LUHMES (cell line): ENCODE results near the genes KDM3B and SMIM33.

DNA sequence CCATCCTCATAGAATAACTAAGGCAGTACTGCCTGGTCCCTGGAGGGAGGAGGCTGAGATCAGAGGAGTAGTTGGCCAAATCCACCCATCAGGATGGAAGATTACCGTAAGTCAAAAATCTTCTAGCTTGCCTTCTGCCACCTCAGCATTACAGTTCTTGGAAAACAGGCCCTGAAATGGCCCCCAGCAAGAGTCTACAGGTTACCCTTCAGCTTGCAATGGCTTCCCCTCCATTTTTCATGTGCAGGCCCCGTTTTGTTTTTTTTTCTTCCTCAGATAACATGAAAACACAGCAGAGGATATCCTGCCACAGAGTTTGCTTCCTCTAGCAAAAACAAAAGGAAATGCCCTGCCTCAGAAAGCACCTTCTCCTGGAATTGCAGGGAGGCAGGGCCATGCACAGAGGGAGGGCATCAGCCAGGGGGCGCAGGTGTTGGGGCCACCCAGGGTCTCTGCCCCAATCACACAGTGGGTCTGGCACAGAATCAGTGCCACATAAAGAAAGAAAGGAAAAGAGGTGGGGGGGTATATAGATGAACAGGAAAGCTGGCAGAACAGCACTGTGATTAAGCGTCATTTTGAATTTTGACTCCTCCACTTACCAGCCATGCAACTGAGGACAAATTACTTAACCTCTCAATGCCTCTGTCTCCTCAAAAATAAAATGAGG is 39.9 kb downstream of the KLHL3 start:
- PRO-cap: no peak

DNA sequence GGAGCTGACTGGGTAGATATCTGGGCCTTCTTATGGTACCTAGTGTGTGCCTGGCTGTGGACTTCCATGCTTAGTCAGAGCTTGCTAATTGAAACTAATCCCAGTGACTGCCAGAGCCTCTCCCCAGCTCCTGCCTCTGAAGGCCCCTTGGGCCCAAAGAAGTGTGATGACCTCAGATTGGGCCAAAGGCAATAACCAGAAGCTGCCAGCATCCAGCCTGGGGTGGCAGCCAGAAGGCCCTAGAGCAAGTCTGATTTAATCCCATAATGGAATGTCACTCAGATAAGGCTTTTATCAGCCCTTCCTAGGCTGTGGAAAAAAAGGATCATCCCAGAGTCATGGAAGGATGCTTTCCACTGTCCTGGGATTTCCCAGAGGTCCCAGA is 17.2 kb upstream of the CDC23 start:
- PRO-cap: no peak

- PRO-cap: unidirectional peak, plus-strand start at chr5:138352773
Measured at GRCh38 chr5:138352627-138353374, at the start of gene KDM3B. TSS of gene KDM3B (plus strand) at chr5:138352685.

DNA sequence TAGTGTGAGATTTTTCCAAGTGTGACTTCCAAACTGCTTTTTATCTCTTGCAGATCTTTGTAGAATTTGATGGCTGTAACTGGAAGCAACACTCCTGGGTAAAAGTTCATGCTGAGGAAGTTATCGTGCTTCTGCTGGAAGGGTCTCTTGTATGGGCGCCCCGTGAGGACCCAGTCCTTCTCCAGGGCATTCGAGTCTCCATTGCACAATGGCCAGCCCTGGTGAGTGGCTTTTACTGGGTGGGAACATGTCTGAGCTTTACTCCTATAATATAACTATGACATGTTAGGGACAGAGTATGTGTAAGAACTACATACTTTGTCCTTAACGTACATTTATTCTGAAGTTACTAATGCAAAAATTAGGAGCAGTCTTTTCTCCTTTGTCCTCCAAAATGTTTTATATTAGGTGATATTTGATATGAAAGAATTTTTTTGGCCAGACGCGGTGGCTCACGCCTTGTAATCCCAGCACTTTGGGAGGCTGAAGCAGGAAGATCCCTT is 20.2 kb downstream of the KDM3B start:
- PRO-cap: no peak

GRCh38 chr5:138461114-138461677 is 4.1 kb upstream of the EGR1 start:
- PRO-cap: no peak

DNA sequence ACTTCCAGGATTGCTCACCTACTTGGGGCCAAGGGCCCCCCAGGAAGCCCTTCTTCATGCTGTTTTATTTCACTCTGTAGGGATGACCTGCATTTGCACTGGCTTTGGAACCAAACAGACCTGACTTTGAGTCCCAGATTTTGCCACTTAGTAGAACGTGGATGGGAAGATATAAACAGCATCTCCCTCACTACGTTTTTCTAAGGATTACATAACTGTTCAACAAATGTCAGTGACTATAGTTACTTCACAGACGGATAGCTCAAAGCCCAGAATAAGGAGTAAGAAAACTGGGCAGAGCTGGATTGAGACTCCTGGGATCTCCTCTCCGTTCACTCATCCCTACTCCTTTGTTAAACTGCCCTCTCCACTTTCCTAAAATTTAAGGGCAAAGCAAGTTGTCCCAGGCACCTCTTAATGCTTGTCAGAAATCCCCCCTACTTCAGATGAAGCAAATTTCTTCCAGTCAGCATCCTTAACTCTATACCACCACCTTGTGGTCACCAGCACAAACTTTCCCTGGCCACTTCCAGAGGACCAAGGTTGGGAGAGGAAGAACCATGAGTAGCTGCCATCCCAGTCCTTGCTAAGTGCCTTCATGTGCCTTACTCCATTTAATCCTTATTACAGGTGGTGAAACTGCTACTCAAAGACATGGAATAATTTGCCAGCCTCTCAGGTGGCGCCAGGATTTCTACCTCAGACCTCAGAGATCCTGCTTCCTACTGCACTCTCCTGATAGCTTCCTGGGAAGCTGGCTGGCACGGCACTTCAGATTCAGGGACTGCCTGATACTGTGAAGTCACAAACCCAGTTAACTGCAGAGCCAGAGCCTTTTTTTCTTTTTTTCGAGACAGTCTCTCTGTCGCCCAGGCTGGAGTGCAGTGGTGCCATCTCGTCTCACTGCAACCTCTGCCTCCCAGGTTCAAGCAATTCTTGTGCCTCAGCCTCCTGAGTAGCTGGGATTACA is 38.4 kb downstream of the EGR1 start:
- PRO-cap: no peak

DNA sequence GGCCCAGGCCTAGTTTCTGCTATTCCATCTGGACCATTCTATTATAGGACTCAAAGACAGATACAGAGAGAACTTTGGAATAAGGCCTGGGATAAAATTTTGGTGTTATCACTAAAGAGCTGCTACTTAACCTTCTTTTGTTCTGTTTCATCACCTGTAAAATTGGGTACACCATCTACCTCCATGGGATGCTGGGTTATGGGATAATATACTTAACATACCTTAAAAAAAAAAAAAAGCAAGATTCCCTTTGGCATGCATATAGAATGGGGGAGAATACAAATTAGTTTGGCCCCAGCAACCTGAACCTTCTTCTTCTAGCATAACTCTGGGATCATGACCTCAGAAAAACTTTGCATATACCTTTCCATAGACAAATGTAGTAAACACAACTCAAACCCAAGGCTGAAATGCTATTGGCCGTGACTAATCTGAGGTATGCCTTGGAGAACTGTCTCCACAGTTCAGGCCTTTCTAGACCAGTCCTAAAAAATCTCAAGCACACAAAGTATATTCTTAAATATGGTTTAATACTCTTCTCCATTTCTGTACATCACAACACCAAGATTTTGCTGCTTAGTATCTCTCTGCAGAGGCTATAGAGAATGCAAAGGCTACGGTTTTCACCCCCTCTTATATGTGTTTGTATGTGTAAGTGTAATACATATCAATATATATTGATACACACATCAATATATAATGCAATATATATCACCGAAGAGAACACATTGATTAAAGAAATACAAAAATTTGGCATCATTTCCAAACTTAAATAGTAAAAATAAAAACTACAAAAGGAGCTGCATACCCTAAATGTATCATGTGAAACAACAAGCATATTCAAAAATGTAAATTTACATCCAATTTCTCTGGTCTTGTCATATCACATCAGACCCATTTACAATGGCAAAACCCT is 37.2 kb downstream of the ETF1 start:
- PRO-cap: no peak

DNA sequence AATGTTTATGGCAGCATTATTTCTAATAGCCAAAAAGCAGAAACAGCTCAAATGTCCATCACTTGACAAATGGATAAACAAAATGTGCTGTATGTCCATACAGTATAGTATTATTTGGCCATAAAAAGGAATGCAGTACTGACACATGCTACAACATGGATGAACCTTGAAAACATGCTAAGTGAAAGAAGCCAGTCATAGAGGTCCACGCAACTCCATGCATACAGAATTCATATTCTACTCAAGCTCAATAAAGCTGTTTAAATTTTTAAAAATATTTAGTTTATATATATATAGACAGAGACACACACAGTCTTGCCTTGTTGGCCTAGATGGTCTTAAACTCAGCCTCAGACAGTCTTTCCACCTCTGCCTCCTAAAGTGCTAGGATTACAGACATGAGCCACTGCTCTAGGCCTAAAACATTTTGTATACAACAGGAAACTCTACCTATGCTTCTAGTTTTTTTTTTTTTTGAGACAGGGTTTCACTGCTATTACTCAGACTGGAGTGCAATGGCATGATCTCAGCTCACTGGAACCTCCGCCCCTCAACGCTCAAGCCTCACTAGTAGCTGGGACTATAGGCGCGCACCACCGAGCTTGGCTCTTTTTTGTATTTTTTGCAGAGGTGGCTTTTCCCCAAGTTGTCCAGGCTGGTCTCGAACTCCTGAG is 5.6 kb downstream of the HSPA9 start:
- PRO-cap: no peak

- PRO-cap: no peak
Measured at GRCh38 chr5:138570241-138570758, 4.9 kb downstream of the HSPA9 start.

DNA sequence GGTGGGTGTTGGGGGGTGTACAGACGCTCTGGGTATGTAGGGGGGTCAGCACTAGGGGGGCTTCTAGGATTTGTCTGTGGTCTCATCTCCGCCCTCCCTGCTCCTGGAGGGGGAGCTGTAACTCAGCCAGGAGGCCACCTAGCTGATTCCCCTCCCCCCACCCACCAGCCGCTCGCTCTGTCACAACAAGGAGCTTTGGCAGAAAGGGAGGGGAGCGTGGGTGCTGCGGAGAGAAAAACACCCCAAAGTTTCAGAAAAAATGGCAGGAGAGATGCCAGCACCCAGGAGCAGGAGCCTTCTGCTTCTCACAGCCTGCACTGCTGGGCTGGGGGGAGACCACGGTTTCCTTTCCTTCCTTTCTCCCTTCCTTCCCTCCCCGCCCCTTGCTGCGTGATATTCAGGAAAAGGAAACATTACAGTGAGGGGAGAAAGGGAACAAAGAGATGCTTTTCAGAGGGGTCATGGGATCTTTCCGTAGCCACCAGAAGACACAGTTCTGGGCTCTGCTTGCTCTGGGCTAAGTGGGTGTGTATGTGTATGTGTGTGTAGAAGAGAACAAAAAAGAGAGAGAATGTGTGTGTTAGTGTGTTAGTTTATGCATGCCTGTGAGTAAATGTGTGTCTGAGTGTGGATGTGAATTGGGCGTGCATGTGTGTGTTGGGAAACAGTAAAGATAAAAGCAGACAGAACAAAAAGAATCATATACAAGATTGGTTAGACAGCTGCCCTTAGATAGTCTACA is 36.2 kb upstream of the HSPA9 start:
- PRO-cap: no peak

DNA sequence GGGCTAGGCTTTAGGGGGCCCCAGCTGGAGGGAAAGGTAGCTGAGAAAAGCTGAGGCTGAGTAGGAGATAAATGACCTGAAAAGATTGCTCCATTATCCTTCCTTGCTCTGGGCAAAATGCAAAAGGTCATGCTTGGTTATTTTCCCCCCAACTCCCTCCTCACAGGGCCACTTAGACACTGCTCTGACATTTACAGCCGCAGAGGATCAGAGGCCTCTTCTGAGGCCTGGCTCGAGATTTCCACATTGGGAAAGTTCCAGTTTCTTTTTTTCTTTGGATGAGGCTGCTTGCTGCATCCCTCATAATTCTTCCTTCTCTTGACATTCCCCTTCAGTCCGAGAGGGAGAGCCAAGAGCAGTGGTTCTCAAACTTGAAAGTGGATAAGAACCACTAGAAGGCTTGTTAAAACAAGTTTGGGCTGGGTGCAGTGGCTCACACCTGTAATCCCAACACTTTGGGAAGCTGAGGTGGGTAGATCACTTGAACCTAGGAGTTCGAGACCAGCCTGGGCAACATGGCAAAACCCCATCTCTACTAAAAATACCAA is 60.1 kb upstream of the HSPA9 start:
- PRO-cap: no peak

- PRO-cap: no peak
Measured at GRCh38 chr5:138655782-138656196, 80.6 kb upstream of the HSPA9 start.

- PRO-cap: no peak
Measured at GRCh38 chr5:138766138-138766765, 13.0 kb downstream of the CTNNA1 start.

GRCh38 chr5:138775038-138775614 is 21.9 kb downstream of the CTNNA1 start:
- PRO-cap: no peak

GRCh38 chr5:138953229-138953930 is 78.2 kb upstream of the LRRTM2 start:
- PRO-cap: no peak

DNA sequence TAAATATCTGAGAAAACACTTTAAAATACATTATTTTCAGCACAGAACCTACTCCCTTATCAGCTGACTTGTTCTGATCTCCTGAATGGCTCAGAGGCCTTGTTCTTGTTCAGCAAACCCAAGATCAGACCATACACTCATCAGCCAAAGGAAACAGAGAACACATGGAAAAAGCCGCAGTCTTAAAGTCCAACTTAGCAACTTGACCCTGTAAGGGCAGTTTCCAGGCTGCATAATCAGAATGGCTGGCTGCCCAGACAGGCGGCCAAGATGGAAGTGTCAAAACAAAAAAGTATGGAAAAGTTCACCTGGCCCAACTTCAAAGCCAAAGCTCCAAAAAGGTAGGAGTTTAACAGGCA is 56.4 kb downstream of the SIL1 start:
- PRO-cap: no peak

- PRO-cap: no peak
Measured at GRCh38 chr5:139246288-139246879, 47.2 kb upstream of the MATR3 start.

DNA sequence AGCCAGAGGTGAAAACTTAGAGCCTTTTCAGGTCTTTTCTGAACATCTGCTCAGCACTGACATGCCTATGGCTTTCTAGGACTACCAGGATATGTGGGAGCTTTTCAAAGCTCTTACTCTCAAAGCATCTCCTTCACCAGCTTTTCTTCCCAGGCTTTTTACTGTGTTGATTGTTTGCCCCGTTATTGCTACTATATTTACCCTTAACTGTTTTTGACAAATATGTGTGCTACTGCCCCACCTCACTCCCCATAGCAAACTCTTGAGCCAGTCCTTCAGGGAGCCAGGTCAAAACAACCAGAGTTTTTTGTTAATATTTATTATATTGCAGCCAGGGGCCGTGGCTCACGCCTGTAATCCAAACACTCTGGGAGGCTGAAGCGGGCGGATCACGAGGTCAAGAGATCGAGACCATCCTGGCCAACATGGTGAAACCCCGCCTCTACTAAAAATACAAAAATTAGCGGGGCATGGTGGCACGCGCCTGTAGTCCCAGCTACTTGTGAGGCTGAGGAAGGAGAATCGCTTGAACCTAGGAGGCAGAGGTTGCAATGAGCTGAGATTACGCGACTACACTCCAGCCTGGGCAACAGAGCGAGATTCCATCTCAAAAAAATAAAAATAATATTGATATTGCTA is 15.7 kb downstream of the PAIP2 start:
- PRO-cap: no peak

GRCh38 chr5:139459305-139459830 is 3.2 kb downstream of the ECSCR start:
- PRO-cap: no peak

DNA sequence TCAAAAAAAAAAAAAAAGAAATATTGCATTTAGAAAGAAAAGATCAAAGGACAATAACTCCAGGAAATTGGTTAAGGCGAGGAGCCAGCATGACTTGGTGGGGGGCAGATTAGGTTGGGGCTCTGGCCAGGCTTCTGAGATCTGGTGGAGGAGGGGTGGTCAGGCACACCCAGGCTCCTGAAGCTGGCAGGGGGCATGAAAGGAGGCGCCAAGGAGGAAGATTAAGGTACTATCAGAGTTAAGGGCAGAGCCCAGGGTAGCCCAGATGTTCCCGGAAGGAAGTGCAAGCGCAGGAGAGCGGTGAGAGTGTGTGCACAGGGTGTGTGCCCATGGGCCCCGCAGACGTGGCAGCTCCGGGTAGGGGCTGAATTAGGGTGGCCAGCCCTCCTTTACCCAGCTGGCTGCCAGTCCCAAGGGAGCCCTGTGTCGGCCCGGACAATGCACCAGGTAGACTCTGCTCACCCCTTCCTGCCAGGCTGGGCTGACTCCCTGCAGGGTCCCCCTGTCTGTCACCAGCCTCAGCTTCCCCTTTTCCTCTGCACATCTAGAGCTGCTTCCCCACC is at the start of gene SMIM33:
Gene SMIM33, plus strand, starts transcription at position 321 of the 563 bp plus-strand sequence.
- PRO-cap: no peak